ENCODE measurements around a stretch of chr3.

DNA sequence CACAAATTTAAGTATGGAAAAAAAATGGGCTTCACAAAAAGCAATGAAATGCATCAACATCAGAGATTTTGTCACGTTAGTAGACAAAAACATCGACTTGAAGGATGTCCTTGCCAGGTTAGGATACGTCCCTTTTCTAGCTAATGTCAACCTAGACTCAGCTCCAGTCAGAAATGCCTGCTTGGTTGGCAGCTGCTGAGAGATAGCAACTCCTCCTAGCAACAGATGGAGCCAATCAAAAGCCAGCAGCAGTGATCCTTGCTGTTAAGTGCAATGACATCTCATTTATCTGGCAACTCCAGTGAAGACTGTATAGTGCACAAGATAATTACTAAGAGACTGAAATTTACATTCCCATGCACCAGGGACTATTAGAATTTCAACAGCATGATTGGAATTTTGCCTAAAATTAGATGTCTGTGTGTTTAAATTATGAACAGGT is 424.1 kb downstream of the FGF12 start:
- RRBS: no CpG with 5 or more reads among the region's 3 CpGs

- RRBS: no CpG with 5 or more reads among the region's 7 CpGs
These were observed 160.5 kb downstream of the FGF12 start for GRCh38 chr3:192566751-192567364.

DNA sequence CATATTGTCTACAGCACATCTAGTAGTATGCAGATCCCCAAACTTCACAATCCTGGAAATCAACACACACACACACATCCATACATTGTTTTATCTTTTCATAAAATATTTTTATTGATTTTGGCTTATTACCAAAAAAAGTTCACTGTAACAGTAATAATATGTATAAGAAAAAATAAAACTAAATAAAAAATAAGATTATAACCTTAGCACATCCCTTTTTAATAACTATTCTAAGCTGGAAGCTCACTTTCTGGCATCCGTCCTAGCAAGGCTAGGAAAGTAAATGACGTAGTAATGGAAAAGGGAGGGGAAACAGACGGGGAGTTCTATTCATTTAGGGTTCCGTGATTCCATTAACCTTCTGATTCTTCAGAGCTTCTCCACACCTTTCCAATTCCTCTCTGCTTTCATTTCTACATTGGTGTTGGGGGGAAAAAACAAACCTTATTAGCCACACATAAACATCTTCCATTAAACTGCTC is 156.6 kb downstream of the FGF12 start:
- RRBS: no CpG with 5 or more reads among the region's 4 CpGs

DNA sequence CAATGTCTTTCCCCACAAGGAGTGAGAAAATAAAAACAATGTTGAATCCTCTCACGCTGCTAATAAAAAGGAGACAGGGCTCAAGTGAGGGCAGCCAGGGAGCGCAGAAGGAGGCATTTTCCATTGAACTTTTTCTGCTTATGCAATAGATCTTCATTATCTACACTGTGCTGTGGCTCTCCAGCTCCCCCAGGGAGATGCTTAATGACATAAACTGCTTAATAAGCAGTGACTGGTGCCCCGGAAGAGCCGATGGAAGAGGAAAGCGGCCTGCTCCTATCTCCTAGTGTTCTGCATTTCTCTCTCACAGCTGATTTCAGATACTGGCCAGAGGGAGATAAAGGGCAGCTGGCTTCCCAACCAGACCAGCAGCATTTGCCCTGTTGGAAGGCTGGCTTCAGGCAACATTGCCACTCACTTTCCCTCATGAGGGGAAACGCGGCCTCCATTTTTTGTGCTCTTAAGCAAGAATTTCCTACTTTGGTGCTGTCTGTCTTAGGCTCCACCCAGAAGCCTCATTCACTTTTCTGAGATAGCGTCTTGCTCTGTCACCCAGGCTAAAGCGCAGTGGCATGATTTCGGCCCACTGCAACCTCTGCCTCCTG is 152.2 kb downstream of the OPA1 start:
- RRBS: no CpG with 5 or more reads among the region's 10 CpGs

GRCh38 chr3:193982129-193982696 is 153.7 kb upstream of the HES1 start:
- RRBS: no CpG with 5 or more reads among the region's 13 CpGs

GRCh38 chr3:194003817-194004187 is 132.1 kb upstream of the HES1 start:
- RRBS: no CpG with 5 or more reads among the region's 9 CpGs

DNA sequence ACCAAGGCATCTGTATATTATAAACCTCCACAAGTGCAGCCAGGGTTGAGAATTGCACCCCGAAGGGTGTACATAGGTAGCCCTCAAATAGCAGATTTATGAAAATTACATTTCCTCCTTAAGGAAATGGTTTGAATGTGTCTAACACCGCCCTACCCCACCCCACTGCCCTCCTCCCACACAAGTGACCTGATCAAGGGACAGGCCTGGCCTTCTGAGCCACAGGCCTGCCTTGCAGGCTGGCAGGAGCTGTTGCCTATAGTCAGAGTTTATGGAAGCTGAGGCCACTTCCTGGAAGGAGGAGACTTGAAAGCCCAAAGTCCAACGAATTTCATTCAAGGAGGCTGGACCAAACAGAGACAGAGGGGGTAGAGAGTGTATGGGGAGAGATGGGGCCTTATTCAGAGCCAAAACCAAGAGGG is 100.6 kb upstream of the HES1 start:
- RRBS: no CpG with 5 or more reads among the region's 3 CpGs

GRCh38 chr3:194047094-194047810 is 88.7 kb upstream of the HES1 start:
- RRBS: no CpG with 5 or more reads among the region's 5 CpGs

DNA sequence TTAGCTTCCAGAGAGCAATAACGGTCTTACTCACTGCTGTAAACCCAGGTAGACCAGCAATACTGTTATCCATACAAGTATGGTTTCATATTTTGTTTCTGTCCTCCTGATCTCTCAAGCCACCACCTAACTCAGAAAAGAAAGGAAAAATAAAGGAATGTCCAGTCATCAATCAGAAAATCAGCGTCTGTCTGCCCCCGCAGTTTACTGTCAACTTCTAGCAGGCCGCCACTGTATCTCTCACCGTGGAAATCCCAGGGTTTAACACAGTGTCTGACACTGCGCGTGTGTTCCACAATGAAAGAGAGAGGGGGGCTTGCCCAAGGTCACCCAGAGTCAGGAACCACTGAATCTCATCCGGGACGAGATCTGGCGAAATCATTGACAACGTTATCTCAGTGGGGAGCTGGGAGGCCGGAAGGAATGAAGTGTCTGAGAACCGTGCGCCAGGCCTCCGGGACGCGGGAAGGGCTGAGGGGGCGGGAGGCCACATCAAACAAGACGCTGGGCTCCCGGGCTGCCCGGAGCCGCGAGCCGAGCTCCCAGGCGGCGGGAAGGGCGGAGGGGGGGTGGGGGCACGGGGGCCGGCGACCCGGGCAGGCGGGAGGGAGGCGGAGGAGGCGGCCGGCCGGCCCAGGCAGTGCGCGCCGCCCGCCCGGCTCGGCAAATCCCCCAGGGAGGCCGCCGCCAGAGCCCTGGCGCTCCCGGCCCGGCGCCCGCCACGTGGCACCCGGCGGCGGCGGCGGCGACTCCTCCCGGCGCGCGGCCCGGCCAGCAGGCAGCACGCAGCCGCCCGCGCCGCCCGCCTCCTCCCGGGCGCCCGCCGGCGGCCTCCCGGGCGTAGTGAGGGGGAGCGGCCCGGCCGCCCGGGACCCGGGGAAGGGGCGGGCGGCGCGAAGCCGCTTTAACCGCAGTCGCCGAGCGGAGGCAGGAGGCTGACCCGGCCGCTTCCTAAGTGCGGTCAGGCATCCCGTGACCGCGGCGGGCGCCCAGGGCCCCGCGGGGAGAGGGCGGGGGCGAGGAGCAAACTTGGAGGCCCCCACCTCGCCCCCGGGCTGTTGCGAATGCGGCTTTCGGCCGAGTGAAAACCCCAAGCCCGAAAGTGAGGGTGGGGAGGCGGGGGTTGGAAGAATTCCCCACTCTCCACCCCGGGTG is 2.0 kb upstream of the HES1 start:
- RRBS: 4% methylated on average over 51 of the region's 109 CpGs

GRCh38 chr3:194142005-194142614 is 6.2 kb downstream of the HES1 start:
- RRBS: 0% methylated on average over 1 of the region's 16 CpGs

GRCh38 chr3:194206257-194206805 is 70.4 kb downstream of the HES1 start:
- RRBS: no CpG with 5 or more reads among the region's 11 CpGs

GRCh38 chr3:194270597-194271729 is 80.2 kb downstream of the CPN2 start:
- RRBS: 47% methylated on average over 3 of the region's 27 CpGs

- RRBS: 3% methylated on average over 2 of the region's 15 CpGs
These were observed 54.7 kb downstream of the CPN2 start for GRCh38 chr3:194296368-194296861.

DNA sequence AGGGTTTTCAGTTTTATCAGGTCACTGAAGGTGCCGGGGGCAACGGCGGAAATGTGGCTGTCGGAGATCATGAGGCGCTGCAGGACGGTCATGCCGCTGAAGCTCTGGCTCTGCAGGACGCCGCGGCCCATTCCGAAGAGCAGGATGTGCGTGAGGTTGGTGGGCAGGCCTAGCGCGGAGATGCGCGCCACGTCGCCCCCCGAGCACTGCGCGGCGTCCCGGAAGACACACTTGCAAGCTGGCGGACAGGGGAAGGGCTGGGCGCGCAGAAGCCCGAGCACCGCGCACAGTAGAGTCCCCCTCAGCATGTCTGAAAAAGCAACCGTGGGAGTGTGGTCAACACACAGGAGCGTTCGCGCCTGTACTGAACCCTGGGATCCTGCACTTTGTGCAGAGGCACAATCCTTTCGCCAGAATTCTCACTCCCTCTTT is 1.1 kb downstream of the GP5 start:
- RRBS: no CpG with 5 or more reads among the region's 34 CpGs

- RRBS: no CpG with 5 or more reads among the region's 5 CpGs
These were observed 5.1 kb upstream of the GP5 start for GRCh38 chr3:194404094-194404733.

DNA sequence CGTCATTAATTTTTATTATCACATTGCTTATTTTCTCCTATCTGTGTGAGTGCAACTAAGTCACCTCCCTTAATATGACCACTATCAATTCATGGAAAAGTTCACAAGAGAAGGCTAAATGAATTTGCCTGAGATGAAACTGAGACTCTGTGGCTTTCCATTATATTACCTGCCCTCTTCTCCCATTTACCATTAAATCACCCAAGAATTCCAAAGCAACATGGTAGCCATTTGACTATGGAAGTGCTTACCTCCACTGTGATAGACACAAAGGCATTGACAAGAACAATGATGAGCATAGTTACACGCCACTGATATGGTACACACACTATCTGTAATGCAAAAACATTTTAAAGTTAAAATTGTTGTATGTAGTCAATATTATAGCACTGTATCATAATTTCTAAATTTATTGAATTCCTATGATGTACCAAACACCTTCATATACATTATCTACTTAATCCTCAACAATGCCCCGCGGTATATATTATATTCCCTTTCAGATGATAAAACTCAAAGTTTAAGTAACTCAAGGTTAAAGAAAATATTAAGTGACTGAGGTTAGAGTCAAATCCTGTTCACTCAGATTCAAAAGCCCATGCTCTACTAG is 14.5 kb upstream of the GP5 start:
- RRBS: no CpG with 5 or more reads among the region's 4 CpGs

DNA sequence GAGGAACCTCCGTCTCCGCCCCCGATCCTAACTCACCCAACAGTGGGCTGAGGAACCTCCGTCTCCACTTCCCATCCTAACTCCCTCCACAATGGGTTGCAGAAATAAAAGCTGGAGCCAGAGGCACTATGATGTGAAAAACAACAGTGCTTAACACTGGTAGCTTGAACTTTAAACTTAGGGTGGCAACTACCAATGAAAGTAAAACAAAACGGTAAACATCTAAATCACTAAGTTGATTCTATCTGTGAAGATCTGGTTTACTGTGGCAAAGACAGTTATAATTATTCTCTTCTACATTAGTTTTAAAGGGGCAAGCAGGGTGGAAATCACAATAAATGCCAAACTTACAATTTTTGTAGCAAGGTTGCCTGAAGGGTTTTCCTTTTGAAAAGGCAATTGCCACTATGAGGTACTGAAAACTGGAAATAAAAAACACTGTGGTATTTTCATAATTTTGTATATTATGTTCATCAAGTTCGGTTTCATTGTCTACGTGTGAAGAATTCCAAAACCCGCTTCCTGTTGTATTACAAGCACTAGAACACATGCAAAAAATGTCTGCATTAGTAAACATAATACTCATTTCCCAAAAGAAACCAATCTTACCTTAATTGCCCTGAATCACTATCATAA is 26.0 kb upstream of the GP5 start:
- RRBS: no CpG with 5 or more reads among the region's 8 CpGs

GRCh38 chr3:194474775-194475265 is 12.0 kb downstream of the ATP13A3 start:
- RRBS: no CpG with 5 or more reads among the region's 7 CpGs

DNA sequence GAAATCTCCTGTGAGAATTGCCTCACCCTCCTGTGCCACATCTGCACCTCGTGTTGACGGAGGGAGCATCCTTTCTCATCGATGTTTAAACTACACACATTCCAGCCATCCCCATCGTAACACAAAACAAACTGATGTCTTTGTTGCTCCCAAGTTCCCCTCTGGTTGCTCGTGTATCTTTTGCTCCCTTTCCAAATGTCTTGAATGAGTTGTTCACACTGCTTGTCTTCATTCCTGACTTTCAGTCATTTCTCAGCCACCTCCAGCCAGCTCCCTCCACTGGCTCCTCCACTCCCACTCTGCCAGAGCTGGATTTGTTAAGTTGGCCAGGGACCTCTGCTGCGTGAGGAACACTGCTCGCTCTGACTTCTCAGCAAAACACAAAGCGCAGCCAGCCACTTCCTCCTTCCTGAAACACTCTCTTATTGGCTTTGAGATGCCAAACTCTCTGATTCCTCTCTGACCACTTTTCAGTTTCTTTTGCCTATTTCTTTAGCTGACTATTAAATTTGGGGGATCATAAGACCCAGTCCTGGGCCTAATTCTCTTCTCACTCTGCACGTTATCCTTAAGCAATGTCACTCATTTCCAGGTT is 53.7 kb upstream of the ATP13A3 start:
- RRBS: no CpG with 5 or more reads among the region's 9 CpGs

DNA sequence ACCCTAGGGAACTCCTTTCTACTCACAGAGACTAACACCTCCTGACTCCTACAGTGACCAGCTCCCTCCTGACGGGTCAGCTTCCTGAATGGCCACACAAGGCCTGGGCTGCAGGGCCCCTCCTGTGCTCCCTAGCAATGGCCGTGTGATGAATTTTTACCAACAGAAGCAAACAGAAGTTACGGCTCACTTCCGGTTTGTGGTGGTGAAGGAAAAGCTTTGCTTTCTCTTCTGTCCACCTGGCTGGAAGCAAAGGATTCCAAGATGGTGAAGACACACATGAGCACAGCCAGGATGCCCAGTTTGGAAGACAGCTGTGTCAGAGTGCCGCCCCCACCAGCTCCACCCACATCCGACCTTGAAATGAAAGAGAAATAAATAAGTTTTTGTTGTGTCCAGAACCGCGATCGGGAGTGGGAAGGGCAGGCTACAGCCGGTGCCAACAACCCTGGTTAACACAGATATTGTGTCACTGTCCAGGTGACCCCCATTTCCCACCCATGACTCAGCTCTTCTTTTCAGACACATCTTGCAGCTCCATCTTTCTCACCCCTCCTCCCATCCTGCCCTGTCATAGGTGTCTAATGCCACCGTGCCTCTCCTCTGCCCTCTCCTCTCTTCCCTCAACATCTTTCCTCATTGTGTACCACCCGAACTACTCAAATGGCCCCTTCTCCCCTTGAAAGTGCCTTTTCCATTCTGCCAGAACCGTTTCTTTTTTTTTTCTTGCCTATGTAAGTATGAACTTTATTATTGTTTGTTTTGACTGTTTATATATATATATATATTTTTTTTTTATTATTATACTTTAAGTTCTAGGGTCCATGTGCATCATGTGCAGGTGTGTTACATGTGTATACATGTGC is 69.8 kb upstream of the ATP13A3 start:
- RRBS: no CpG with 5 or more reads among the region's 13 CpGs

All from aortic smooth muscle cell (primary cell).